LHCN-M2 (cell line): Measurements from ENCODE around the genes CIDEC and GHRL.

GRCh38 chr3:8451494-8452010 lies 50.1 kb upstream of the LMCD1 start:
- RAMPAGE, long total RNA, result no peak

DNA sequence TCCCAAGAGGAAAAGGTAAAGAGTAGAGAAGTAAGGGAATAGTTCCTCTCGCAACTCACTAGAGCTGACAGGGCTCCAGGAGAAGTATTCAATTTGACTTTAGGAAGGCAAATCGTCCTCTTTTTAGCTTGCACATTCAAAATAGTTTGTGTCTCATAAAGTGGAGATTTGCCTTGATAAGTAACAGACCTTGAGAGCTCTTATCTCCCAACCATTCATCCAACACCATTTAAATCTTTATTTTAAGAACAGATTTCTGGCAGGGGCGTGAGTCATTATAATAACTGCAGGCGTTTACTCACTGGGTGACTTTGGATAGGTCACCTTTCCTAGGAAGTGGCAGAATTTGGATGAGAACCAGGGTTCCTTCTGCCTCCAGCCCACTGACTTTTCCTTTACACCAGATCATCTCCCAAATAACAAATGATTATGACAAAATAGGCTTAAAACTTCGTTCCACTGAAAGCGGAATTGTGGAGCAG lies 4.9 kb downstream of the LMCD1 start:
- RAMPAGE, long total RNA, result no peak

GRCh38 chr3:8710380-8710525 lies 23.3 kb upstream of the CAV3 start:
- RAMPAGE, long total RNA, result no peak

DNA sequence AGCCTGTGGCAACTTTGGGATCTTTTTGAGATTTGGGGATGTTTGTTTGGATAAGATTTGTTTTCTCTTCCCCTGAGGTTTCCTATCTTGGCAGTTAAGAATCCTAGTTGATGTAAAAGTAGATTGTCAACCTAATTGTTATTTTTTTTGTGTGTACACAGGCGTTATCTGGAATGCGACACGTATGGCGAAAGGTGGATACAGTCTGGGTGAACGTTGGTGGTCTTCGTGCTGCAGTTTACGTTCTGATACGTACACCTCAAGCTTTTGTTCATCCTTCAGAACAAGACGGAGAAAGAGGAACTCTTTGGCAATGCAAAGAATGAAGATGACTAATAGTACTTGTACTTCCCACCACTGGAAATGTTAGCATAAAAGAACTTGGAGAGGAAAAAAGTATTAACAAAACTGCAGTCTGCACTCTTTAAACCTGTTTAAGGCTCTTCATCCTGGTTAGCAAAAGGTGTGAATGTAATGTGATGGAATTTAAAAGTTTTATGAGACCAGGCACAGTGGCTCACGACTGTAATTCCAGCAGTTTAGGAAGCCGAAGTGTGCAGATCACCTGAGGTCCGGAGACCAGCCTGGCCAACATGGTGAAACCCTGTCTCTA lies 12.9 kb upstream of the SETD5 start:
- RAMPAGE, long total RNA, result no peak

- RAMPAGE, long total RNA, result no peak
Observed at GRCh38 chr3:9386734-9387321, 10.6 kb upstream of the SETD5 start.

- RAMPAGE, long total RNA, result no peak
Observed at GRCh38 chr3:9435506-9436052, 38.2 kb downstream of the SETD5 start.

- RAMPAGE, long total RNA, result no peak
Observed at GRCh38 chr3:9453663-9454265, 56.3 kb downstream of the SETD5 start.

DNA sequence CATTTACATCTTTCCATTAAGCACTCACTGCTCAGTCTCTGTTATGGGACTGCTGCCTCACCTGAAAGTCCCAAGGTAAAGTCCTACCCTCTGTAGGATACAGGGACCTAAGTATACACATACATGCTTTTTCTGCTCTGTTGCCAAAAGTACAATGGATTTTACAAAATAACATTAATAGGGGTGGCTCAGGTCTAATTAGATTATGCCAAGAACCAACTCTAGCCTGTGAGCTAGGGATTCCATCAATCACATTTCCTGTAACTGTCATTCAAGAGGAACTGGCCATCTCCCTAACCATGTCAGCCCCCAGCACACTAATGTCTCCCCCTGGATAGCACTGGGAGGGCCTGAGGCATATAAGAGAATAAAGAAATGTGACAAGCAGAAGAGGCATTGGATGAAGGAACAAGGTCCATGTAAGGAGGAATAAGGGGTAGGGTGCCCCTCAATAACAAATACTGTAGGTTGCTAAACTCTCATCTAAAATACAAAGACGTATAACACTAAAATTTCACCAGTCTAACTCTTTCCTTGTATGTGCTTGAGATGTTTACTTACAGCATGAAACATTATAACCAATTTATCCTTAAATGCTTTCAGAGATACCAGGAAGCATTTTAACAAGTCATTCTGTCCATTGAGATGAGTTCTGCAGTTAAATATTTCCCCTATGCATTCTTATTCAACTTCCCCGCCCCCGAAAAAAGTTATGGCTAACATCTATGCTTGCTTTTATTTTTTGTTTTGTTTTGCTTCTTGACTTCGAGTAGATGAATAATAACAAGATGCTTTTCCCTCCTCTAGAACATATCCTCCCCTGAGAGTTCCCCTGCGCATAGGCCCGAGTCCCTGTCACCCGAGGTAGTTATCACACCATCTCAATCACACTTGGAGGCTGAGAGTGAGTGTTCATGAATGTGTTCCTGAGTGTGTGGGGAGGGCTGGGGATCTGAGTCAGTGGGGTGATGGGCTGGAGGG lies 70.6 kb downstream of the SETD5 start:
- RAMPAGE, long total RNA, result no peak

DNA sequence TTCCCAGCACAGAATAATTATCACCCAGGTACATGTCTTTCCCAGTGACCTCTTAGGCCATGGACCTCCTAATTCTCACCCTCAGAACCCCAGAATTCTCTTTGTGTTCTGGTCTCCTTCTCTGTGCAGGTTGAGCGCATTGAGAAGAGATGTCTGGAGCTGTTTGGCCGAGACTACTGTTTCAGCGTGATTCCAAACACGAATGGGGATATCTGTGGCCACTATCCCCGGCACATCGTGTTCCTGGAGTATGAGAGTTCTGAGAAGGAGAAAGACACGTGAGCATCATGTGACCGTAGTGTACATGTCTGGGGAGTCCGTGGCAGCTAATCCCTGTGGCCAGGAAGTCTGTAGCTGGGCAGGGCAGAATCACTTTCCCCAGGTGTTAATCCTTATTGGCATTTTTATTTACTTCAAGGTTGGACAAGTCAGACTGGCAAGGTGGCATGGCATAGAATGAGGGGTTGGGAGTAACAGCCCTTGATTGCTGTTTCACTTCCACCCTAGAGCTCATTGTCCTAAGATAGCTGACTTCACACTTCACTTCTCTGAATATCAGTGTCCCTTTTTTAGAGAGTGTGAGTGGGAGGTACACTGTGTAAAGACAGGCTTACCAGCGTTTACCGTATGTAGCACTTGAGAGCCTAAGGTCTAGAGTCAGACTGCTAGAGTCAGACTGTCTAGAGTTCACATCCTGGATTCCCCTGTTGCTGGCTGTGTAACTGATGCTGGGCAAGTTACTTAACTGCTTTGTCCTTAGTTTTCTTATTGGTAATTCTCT lies 4.4 kb downstream of the MTMR14 start:
- RAMPAGE, long total RNA, result no peak

DNA sequence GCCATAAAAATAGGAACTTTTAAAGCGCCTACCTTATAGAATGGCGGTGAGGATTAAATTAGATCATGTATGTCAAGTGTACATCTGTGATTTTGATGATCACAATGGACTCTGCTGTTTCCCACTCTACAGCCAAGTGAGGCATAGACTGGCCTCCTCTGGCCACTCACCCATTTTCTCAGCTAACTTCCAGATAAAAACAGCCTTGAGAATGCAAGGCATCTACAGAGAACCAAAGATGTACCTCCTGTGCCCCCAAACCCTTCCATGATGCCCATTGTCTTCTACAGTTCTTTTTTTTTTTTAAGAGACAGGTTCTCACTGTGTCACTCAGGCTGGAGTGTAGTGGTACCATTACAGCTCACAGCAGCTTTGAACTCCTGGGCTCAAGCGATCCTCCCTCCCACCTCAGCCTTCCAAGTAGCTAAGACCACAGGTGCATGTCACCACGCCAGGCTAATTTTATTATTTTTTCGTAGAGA lies 9.3 kb upstream of the BRPF1 start:
- RAMPAGE, long total RNA, result no peak

GRCh38 chr3:9754536-9755339 lies 5.0 kb downstream of the OGG1 start:
- RAMPAGE, long total RNA, result no peak

DNA sequence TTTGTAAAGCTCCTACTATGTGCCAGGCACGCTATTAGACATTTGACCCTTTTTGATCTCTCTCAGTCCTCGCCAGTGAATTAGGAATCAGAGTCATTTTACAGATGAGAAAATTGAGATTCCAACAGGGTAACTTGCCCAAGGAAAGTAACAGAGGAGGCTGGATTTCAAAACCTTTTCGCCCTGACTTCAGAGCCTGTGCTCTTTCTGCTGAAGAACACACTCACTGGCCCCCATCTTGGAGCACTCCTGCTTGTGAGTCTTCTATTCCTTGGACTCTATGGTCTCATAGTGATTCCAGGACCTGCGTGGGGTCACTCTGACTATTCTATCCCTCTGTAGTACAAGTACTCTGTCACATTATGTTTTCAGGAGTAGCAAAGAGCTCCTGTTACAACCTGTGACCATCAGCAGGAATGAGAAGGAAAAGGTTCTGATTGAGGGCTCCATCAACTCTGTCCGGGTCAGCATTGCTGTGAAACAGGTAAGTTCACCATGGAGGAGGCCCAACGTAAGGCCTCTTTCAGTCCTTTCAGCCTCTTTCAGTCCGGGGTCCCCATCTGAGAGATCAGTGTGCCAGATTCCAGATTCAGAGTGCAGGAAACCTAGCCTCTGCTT lies 7.0 kb downstream of the ARPC4 start:
- RAMPAGE, long total RNA, result no peak

- RAMPAGE, long total RNA, result no peak
Observed at GRCh38 chr3:9809147-9809569, 904 bp upstream of the TTLL3 start.

GRCh38 chr3:9880056-9880690 lies at the start of gene CIDEC:
CIDEC (minus strand) TSS chr3:9880253.
- RAMPAGE, long total RNA, result no peak

- RAMPAGE, long total RNA, result no peak
Observed at GRCh38 chr3:9897575-9898334, 4.9 kb upstream of the IL17RE start.

DNA sequence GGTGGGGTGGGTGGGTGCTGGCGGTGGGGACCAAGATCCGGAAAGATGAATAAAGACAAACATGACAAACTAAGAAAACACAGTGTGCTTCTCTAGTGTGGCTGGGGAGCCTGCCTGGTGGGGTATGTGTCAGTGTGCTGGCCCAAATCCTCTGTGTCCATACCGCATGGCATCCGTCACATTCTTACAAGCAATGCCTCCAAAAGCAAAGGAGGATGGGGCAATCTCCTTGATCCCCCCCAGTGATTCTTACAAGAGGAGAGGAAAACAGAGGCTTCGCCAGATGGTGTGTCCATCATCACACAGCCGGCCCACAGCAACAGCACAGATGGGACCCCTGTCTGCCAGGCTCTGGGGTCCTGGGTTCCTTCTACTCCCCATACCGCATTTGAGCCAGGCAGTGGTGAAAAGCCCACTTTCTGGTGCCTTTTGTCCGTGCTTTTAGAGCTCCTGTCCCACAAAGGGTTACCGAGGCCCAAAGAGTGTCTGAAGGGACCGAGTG lies 522 bp upstream of the IL17RC start:
- RAMPAGE, long total RNA, result no peak

GRCh38 chr3:10173715-10174382 lies 9.1 kb downstream of the IRAK2 start:
- RAMPAGE, long total RNA, result no peak

DNA sequence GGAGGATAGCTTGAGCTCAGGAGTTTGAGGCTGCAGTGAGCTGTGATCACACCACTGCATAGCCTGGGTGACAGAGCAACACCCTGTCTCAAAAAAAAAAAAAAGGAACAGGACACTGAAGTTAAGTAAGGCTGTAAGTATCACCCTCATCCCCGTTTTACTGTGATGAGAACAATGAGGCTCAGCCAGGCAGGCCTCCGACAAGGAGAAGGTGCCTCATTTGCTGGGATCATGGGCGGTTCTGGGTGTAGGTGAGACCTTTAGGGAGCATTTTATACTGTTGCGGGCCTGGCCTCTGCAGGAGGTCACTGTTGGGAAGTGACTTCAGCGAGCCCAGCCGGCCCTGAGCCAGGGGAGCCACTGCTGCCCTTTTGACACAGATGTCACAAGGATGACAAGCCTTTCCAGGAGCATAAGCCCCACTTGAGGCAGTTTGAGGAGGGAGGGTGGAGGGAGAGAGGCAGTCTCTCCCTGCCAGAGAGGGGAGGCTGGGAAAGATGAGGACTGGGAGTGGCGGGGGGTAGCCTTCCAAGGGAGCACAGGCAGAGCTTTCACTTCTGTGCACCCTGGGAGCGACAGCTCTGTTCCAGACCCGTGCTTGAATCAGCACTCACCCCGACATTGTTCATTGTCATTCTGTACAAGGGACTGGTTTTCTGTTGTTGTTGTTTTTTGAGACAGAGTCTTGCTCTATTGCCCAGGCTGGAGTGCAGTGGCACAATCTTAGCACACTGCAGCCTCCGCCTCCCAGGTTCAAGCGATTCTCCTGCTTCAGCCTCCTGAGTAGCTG lies 30.9 kb downstream of the IRAK2 start:
- RAMPAGE, long total RNA, result no peak

- RAMPAGE, long total RNA, result no peak
Observed at GRCh38 chr3:10242290-10242747, 5.9 kb upstream of the TATDN2 start.

GRCh38 chr3:10292410-10293628 lies at the start of gene GHRL:
GHRL (minus strand) TSS chr3:10292947.
- RAMPAGE, long total RNA, result no peak